ENCODE data around the gene SHOC2.

GRCh38 chr10:109996696-109997214 is 11.0 kb upstream of the ADD3 start:
- PRO-cap = no peak
- RAMPAGE, long total RNA, 4 experiments = no peak in any of the 4 experiments

- PRO-cap = no peak
- RAMPAGE, long total RNA, 4 experiments = no peak in any of the 4 experiments
Observed at GRCh38 chr10:110003431-110004041, 4.2 kb upstream of the ADD3 start.

DNA sequence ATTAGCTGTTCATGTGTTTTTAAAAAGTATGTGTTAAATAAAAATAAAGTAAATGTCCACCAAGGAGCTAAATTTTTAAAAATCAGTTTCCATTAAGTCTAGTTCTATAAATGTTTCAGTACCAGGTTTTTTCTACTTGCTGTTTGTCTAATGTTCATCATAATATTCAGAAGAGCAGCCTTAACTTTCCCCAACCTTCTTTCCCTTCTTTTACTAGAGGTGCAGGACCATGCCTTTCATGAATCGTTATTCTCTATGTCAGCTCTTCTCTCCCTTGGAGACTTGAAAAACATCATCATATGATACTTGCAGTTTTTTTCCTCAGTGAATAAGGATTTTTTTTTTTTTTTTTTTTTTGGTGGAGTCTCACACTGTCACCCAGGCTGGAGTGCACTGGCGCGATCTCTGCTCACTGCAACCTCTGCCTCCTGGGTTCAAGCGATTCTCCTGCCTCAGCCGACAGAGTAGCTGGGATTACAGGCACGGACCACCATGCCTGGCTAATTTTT is 30.1 kb downstream of the SMNDC1 start:
- PRO-cap = no peak
- RAMPAGE, long total RNA, 4 experiments = no peak in any of the 4 experiments

DNA sequence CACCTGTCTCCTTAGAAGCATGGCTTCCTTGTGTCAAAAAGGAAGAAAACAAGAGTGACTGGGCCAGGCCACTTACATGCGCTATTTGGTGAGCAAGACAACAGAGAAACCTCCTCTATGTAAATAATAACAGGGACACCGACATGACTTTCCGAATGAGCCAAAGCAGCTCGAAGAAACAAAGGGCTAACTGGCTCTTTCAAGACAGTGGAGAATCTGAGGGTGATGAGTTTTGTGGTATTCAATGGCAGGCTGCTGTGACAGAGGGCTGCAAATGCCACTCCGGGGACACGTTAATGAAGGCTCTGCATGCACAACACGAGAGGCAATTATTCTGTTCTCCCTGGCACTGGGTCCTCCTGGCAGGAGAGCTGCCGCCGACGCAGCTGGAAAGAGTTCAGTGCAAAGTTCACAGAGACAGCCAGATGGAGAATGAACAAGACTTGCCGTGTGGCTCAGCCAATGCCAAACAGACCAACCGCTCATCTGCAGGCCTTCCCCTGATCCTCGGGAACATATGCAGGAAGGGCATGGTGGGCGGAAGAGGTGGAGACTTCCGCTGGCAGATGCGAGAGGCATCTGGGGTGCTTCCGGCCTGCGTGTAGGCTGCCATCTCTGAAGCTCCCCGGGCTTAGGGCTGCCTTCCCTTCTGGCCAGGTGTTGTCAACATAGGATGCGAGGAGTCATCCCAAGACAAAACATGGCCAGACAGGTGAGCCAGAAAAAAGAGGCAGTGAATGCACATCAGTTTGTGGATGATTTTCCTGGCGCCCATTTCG is 59.1 kb upstream of the SMNDC1 start:
- PRO-cap = no peak
- RAMPAGE, long total RNA, 4 experiments = no peak in any of the 4 experiments

DNA sequence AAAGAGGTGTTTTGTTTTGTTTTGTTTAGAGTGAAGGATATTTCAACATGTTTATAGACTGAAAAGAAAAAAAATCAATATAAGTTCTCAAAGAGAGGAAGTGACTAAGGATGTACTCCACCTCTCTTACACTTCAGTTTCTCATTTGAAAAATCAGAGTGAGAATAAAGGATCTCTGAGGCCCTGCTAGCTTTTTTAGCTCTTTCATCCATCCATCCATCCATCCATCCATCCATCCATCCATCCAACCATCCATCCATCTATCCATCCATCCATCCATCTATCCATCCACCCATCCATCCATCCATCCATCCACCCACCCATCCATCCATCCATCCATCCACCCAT is 77.0 kb upstream of the DUSP5 start:
- PRO-cap = no peak
- RAMPAGE, long total RNA, 4 experiments = no peak in any of the 4 experiments

GRCh38 chr10:110433641-110434361 is 63.9 kb upstream of the DUSP5 start:
- PRO-cap = no peak
- RAMPAGE, long total RNA, 4 experiments = no peak in any of the 4 experiments

GRCh38 chr10:110508145-110508941 is 10.6 kb downstream of the DUSP5 start:
- PRO-cap = no peak
- RAMPAGE, long total RNA, 4 experiments = no peak in any of the 4 experiments

GRCh38 chr10:110512804-110513698 is 15.3 kb downstream of the DUSP5 start:
- PRO-cap = no peak
- RAMPAGE, long total RNA, 4 experiments = no peak in any of the 4 experiments

DNA sequence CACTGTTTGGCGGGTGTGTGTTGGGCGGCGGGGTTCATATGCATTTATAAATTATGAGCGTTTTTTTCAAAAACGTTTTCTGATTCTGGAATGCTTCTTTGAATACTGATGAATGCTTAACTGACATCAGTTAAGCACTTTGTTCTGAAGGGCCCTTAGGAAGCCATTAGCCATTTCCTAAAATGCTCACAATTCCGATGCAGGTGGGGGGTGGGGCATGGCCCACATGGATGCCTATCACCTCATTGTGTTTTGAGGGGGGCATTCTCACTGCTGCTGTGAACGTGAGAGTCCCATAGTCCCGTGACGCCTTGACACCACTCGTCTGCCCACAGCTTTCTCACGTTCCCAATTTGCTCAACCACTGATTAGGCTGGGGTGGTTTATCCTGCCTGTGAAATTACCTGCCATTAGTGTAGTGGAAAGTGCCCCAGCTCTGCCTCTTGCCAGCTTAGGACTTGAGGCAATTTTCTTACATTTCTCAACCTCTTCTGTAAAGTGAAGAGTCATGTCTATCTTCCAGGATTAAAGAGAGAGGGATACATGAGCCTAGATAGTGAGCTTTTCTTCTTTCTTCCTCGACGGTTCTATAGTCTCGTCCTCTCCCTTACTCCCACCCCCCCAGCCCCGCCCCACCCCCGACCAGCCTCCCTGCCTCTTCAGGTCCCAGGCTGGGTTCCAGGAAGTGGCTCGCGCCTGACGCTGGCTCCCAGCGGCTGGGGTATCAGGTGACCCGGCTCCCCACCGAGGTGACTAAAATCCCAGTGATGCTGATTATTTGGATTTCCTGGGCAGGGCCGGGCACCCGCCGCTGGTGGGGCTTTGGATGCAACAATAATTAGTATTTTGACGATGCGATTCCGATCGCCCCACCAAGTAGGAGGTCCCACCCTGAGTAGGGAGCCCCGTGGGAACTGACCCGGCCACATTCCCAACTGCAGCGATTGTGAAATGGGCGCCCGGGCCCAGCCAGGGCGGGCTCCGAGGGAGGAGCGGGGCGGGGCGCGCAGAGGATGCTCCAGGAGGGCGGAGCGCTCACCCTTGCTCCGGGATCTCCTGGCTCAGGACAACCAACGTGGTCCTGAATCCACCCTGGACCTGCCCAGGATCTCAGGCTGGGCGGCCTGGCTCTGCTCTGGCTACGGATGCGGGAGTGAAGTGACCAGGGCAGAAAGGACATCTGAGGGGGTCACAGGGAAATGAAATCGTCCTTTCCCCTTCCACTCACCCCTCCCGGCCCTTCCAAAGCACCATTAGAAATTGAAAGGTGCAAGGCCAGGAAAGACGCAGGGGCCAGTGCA is 32.2 kb downstream of the DUSP5 start:
- PRO-cap = no peak
- RAMPAGE, long total RNA, 4 experiments = no peak in any of the 4 experiments

DNA sequence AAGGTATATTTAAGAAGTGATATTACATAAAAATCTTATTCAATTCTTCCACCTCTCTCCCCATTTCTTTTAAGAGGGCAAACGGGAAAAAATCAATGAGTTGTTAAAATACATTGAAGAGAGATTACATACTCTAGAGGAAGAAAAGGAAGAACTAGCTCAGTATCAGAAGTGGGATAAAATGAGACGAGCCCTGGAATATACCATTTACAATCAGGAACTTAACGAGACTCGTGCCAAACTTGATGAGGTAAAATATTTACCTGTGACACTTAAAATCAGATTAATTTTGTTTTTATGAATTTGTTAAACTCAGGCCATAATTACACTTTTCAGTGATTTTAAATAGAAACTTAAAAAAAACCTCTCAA is 14.3 kb downstream of the SMC3 start:
- PRO-cap = no peak
- RAMPAGE, long total RNA, 4 experiments = start-site peak on the plus strand in 1 of 4 experiments, centred at position 175 of the sequence, 58 reads per replicate

DNA sequence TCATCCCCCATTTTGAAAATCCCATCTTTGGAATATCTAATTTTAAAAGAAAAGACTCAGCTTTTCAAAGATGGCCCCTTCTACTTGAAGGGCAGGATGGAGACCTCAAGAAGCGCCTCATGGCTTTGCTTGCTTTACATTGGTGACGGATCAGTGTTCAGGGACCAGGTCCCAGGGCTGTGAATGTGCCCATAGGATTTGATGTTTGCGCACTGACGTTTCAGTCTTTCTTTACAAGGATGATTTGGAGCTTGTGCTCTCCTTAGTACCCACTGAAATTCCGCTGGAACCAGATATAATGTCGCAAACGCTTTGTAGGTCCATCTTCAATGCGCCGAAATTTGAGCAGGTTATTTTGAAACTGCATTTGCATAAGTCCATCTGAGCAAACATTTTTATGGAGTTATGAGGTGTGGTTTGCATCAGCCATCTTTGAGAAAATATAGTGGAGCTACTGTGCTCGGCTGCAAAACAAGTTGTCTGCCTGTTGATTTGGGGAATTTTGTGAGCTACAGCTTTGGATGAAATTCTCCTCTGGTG is 2.3 kb downstream of the RBM20 start:
- PRO-cap = no peak
- RAMPAGE, long total RNA, 4 experiments = no peak in any of the 4 experiments

DNA sequence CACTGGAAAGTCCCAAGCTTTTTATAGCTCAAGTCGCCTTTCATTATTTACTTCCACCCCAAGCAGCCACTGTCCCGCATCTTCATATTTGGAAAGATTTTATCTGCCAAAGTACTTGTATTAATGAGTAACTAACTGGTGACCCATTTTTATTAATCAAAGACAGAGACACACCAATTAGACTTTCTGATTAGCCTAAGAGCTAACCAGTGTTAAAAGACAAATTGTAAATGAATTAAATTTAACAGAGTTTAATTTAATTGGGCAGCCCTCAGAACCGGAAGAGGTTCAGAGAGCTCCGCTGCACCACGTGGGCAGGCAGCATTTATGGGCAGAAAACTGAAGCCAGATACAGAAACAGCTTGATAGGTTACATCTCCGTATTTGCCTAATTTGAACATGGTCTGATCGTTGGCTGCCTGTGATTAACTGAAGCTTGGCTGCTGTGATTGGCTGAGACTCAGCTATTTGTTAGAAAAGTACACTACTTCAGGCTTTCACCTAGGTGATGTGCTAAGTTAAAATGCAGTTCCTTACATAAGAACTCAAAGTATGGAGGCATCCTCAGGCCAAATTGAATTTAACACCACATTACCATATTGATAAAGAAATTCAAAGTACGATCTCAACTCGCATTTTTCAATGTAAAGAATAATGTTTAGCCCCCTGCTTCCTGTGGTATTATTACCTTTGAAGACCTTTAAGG is 78.3 kb upstream of the PDCD4 start:
- PRO-cap = no peak
- RAMPAGE, long total RNA, 4 experiments = no peak in any of the 4 experiments

DNA sequence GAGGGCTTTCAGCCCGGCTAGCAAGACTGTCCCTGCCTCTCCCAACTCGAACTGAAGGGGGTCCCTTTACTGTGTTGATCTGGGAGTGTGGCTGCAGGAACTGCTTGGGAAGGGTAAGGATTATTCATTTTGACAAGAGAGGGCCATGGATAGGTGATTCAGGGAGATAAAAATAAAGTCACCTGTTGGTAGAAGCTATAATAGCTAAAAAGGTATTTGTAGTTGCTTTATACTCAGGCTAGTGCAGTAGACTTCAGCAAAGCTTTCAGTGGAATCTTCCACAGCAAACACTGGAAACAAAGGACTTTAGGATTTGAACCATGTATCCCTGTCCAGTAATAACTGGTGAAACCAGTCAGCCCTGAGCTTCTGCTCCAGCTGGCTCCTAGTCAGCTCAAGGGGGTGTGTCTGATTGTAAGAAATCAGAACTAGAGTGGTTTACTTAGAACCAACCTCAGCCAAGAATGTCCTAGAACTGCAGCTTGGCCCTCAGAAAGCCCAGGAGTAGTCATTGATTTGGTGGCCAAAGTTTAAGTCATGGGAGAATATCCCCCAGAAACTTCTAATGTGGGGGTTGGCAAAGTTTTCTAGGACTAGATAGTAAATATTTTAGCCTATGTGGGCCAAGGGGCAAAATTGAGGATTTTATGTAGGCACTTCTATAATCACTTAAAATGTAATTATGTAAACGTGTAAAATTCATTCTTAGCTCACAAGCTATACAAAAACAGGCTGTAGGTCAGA is 52.9 kb upstream of the PDCD4 start:
- PRO-cap = no peak
- RAMPAGE, long total RNA, 4 experiments = no peak in any of the 4 experiments

DNA sequence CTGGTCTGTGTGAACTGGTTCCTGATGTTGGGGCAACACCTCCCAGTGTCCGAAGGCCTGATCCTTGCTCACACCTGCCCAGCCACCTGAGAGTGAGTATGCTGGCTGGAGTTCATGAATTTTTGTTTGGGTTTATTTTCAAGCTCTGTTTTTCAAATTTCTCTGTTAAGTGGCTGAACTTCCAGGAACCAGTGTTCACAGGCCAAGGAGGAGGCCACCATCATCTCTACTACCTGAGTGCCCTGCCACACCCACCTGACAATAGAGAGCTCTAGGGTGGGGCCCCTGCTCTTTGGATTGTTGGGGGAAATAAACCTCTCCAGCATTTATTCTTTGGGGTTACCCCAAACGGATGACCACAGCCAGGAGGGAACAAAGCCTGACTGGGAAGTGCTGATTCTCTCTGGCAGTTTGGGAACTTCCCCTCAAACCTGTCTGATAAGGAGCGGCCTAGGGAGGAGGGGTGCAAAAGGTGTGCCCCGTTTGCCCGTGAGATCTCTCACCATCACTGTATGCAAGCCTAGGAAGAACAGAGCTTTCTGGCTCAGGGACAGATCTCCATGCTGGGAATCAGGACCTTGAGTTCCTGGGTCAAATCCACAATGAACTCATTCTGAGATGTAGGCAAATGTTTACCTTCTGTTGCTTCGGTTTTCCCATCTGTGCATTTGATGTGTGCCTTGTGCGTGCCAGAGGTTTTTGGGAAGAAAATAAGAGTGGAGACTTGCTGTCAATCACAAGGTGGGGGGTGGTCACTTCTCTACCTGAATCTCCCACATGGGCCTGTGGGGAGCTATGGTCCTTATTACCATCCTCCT is 27.8 kb upstream of the PDCD4 start:
- PRO-cap = no peak
- RAMPAGE, long total RNA, 4 experiments = no peak in any of the 4 experiments

DNA sequence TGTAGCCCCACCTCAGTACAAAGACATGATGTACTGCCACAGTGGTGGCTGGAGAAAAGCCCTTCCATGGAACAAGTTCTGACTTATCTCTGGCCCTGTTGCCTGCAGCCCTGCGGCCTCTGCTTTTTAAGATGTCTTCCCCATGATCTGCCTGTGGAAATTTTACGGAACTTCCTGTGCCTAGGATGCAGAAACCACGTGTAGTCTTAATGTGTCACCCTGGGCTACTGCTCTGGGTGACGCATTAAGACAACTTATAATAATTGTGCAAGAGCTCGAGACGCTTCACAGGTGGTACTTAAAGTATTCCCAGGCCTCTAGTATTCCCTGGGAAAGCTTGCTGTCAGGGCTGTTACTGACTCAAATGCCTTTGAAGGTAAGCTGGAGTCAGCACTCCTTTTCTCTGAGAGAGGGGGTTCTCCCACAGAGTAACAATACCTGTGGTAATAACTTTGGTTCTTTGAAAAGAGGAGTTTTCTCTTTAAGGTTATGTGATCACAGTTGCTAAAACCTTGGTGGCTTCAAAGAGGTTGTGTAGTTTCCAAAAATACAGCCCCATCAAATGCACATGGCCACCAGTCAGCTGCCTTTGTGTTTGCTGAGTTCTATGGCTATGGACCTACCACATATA is 9.3 kb upstream of the PDCD4 start:
- PRO-cap = no peak
- RAMPAGE, long total RNA, 4 experiments = no peak in any of the 4 experiments

- PRO-cap = no peak
- RAMPAGE, long total RNA, 4 experiments = start-site peak on the plus strand in 1 of 4 experiments, at chr10:110882895-110883605 at its widest, 43 reads per replicate
Observed at GRCh38 chr10:110882583-110883513, 11.1 kb downstream of the PDCD4 start.

DNA sequence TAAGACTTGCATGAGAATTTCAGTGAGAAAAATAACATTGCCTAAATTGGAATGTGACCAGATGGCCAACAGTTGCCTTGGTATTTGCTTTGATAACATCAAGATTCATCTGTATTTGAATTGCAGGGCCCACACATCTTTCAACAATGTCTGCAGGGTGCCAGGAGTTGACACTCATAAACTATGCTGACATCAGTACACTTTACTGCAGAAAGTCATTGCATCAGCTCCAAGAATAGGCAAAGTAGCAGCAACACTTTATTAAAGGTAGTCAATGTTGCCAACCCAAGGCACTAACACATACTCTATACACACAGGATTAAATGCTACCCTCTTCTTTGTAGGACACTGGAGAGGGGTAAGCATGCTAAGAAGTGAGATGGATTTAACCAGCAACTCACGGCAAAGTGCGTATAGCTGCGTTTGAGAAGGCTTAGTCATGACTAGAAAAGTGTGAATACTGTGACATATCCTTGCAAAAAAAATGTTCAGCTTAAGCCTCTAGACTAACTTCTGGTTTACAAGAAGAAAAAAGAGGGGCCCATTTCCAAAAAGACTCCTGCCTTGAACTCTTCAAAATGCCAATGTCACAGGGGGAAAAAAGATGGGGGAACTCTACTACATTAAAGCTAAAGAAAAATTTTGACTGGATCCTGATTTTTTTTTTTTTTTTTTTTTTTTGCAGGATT is 2.3 kb downstream of the BBIP1 start:
- PRO-cap = no peak
- RAMPAGE, long total RNA, 4 experiments = no peak in any of the 4 experiments

DNA sequence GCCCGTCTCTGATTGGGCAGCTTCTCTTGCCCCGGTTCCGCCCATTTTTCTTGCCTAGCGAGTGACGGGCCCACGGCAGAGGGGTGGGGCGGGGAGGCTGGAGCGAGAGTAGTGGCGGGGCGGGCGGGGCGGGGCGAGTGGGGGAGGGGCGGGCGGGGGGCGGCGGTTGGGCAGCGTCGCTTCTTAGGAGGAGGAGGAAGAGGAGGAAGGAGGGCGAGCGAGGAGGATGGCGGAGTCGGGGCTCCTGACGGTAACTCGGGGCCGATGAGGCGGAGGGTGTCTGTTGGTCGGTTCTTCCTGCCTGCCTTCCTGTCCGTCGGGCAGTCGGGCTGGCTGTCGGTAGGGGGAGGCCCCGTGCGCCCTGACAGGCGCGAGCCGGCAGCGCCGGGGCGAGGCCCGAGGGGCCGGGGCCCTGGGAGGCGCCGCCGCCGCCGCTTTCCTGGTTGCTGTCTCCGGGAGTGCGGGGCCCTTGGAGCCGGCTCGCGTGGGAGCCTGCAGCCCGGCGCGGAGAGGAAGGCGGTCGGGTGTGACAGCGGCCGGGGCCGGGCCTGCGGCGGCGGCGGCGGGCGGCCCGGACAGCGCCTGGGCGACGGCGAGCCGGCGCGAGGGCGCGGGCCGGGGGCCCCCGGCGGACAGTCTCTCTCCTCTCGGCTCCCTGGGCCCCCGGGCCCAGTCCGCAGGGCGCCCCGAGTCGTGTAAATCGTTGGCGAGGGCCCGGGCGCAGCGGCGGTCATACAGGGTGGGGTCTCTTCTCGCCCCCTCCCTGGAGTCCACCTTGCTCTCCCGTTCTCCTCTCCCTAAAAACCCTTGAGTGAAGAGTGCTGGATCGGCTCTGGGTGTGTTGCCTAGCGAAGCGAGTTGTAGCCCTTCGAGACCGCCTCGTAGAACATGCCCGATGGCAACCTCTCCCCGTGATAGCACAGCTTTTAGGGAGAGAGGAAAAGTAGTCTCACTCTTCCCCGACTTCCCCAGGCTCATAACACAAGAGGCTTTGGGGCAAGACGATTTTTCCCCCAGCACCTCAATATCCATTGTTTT is at the start of gene SHOC2:
Gene SHOC2, plus strand, starts transcription at position 197 of the 1,038 bp plus-strand sequence.
- PRO-cap = bidirectional peak, plus-strand start at position 197 of the sequence, minus-strand start outside the sequence; bidirectional peak, plus-strand start at position 323 of the sequence, minus-strand start at position 338 of the sequence; bidirectional peak, plus-strand start at position 977 of the sequence, minus-strand start at position 813 of the sequence
- RAMPAGE, long total RNA, 4 experiments = start-site peak on the plus strand in 2 of 4 experiments, centred at positions 192 to 197 of the sequence, 157 to 185 reads per replicate

DNA sequence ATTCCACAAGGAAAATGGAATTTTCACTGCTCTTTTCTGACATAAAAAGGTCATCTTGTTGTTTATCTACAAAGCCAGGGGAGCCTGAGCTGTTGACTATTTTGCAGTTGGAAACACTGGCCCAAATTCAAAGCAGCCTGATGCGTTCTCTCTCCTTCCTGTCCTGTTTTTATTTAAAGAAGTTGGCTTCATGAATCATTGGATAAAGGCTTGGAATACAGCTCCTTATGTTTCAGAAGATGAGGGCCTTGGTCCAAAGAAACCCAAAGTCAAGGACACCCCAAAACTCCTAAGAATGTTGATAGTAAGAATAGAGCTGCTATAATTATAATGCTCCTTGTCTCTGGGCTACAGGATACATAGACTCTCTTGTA is 106.6 kb downstream of the ADRA2A start:
- PRO-cap = no peak
- RAMPAGE, long total RNA, 4 experiments = no peak in any of the 4 experiments

DNA sequence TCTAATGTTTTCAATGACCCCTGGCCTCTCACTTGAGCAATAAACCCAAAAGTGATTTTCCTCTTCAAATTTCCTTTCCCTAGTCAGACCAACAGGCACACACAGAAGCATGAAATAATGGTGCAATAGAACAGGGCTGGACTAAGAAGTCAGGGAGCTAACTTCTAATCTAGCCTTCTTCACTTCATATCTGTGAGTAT is 21.7 kb upstream of the TECTB start:
- PRO-cap = no peak
- RAMPAGE, long total RNA, 4 experiments = no peak in any of the 4 experiments

Data from gastroesophageal sphincter (tissue), 4 donors.